Neural cell (in vitro differentiated cells): ENCODE measurements around a stretch of chr15.

DNA sequence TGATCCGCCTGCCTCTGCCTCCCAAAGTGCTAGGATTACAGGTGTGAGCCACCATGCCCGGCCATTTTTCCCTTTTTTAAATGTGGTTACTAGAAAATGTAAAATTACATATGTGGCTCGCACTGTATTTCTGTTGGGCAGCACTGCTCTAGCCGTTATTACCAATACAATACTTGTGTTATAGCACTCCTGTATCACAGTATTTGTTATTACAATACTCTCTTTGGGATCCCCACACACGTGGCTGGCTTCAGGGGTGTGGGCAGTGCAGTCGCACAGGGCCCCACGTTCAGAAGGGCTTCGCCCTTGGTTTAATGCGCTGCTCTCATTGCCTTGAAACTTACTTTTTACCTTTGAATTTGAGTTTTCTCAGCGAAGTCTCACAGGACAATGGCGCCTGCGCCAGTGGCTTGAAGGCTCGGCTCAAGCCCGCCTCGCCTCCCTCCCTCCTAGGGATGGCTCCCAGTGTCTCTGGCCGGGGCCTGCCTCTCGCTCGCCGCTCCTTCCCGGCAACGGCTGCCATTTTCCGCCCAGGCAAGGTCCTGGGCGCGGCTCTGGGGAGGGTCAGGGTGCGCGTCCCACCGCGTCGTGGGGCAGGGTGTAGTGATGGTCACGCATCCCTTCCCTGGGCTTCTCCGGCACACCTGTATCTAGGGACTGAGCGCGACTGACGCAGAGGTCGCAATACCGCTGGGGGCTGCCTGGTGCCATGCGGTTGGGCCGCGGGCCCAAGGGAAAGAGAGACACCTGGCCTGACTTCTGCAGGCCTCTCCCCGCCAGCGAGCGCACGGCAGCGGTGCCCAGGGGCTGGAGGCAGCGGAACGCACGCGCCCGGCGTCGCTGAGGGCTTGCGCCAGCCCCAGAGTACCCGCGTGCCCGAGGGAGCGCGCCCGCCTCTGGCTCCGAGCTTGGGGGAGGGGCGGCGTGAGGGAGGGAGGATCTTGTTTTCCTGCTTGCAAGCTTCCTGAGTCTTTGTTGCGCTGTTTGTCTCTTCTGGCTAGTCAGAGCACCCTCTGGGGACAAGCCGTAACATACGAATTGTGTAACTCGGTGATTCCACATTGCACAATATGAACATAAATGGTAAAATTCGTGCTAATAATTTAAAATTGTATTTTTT is 20.8 kb upstream of the FEM1B start:
- RAMPAGE, long total RNA: no peak

DNA sequence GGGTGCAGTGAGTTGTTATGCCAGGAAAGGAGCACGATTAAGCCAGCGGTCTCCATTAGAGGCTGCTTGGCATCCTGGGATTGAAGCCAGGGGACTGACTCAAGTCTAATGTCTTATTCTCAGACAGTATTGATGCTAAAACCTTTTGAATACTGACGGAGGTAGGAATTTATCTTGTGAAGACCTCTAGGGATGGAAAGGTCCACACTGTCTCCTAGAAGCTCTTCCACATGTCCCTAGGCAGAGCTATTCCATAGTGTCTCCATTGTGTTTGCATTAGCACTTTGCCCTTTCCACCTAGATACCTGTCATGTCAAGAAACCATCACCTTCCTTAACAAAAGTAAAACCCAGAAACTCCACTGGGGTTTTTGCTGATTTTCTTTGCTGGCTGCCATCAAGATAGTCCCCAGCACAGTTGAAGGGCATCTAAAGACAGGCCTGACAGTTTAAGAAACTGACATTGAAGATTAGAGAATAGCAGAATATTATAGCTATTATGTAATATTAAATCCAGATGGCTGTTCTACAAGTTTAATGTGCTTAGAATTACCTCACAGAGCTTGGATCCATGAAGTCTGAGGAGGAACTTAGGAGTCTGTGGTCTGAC is 22.2 kb downstream of the FEM1B start:
- RAMPAGE, long total RNA: no peak

DNA sequence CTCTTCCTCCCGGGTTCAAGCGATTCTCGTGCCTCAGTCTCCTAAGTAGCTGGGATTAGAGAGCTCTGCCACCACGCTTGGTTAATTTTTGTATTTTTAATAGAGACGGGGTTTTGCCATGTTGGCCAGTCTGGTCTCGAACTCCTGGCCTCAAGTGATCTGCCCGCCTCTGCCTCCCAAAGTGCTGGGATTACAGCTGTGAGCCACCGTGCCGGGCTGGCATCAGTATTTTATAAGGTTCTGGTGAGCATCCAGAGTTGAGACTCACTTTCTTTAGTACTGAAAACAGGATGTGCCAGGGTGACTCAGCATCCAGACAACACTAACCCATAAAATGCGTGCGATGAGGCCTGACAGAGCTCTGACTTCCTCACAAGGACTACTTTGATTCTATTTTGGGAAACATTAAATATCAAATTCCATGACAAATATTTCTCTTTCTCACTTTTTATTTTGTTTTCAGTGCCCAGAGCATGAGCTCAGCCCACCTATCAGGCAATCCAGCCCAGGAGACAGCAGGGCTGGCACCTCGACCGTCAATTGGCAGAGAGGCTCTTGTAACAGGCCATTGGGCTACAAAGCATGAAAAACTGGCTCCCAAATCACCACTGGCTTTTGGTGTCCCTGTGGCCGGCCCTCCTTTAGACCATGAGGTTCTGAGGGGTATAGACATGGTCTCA is 74.9 kb downstream of the FEM1B start:
- RAMPAGE, long total RNA: no peak

GRCh38 chr15:68365033-68365774 is 66.8 kb downstream of the ITGA11 start:
- RAMPAGE, long total RNA: no peak

DNA sequence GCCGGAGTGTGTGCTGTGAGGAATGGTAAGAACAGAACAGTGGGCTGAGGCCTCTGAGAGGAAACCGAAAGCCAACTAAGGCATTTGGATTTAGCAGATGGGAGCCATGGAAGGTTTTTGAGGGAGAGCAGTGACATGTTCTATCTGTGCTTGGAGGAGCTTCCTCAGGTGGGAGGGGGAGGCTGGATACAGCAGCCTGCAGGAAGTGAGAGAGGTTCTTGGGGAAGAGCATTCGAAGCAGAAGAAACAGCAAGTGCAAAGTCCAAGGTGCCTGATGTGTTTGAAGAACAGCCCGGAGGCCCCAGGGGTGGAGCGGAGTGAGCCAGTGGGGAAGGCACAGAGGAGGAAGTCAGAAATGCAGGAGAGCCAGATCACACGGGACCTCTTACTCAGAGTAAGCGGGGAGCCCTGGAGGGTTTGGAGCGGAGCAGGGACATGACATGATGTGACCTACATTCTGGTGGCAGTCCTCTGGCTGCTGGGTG is 10.9 kb downstream of the ITGA11 start:
- RAMPAGE, long total RNA: no peak

DNA sequence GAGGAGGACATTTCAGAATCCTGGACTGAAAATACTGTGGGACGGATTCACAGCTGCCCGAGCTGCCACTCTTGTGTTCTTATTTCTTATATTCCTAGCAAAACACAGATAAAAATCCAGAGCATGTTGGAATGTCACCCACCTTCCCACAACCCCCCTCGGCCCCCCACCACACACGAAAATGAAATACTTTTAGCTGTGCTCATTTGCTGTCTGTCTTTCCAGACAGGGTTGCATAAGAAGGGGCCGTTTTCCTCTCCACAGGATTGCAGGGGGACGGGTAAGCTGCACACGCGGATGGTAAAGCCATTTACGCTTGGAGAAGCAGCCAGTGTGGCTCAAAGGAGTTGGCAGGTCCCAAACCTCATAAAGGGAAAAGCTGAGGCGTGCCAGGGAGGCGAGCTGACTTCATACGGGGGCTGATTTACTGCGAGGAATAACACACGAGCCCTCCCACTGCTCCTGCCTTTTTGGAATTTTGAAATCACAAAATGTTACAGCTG is 47.4 kb upstream of the ITGA11 start:
- RAMPAGE, long total RNA: no peak

GRCh38 chr15:68608366-68609180 is 29.8 kb downstream of the CORO2B start:
- RAMPAGE, long total RNA: no peak

GRCh38 chr15:68640672-68641780 is 62.2 kb downstream of the CORO2B start:
- RAMPAGE, long total RNA: no peak

DNA sequence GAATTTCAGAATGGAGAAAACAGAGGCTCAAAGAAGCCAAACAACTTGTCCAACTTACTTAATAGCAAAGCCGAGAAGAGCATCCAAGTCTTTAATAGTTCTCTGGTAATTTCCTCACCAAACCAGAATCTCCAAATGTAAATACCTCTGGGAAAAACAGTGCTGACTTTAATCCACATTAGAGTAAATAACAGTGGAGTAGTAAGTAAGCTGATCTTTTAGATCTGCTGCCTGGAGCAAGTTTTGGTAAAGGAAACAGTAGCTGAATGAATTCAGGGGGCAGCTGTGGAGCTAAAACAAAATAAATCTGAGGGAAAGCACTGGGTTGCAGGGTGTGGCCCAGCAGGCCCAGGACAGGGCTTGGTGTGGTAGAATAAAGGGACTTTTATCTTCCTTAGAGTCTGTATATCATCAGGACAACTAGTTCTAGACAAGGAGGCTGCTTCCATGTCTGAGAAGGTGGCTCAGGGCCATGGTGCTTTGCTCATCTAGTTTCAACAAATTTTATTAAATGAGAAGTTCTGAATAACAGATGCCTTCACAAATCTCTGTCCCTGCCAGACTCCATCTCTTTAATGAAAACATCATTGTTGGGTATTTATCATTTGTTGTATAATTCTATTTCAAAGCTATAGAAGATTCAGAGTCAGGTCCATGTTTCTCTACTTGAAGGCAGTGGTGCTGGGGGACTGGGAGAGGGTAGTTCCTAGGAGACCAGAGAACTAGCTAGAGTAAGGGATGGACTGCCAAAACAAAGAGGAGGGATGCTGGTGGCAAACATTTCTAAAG is 7.6 kb downstream of the ANP32A start:
- RAMPAGE, long total RNA: no peak

GRCh38 chr15:69149758-69150307 is 10.6 kb upstream of the GLCE start:
- RAMPAGE, long total RNA: no peak

GRCh38 chr15:69414512-69415271 is 543 bp downstream of the KIF23 start:
- RAMPAGE, long total RNA: no peak

- RAMPAGE, long total RNA: no peak
These were observed 847 bp downstream of the RPLP1 start for GRCh38 chr15:69453262-69454067.

- RAMPAGE, long total RNA: no peak
These were observed 212.9 kb downstream of the RPLP1 start for GRCh38 chr15:69665379-69666156.

DNA sequence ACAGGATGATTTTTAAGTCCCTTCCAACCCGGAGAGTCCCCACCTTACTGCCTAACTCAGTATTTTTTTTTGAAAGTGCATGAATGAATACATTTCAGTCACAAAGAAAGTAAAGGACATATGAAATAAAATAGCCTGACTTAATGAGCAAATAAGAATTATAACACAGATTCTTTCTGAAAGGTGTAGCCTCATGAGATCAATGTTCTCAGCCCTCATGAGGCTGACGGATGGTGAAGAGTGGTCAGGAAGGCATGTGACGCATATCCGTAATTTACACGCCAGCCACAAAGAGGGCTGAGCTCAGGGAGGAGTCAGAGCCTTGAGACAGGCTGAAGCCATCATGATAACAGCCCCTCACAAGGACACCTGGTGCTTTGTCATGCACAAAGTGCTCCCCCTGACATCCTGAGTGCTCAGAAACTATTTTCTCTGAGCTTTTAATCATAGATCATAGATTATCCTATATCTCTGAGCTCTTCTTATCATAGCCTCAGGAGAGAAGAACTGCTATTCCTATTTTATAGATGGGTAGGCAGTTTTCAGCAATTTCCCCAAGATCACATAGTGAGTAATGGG is 266.9 kb downstream of the RPLP1 start:
- RAMPAGE, long total RNA: no peak

- RAMPAGE, long total RNA: no peak
These were observed 308.0 kb downstream of the RPLP1 start for GRCh38 chr15:69760247-69761291.

DNA sequence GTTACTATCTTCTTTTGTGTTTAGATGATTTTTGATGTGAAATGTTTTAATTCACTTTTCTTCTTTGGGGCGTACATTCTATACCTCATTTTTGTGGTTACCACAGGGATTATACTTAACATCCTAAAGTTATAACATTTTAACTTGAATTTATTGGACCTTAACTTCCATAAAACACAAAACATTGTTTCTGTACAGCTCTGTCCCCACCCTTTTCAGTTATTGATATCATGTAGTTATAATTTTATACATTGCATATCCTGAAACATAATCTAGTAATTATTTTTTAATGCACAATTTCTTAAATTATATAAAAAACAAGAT is 321.1 kb downstream of the TLE3 start:
- RAMPAGE, long total RNA: no peak

- RAMPAGE, long total RNA: no peak
These were observed 74.0 kb downstream of the TLE3 start for GRCh38 chr15:70023606-70024280.

GRCh38 chr15:70043988-70044373 is 53.7 kb downstream of the TLE3 start:
- RAMPAGE, long total RNA: no peak

- RAMPAGE, long total RNA: no peak
These were observed 33.7 kb downstream of the TLE3 start for GRCh38 chr15:70063908-70064569.

GRCh38 chr15:70245189-70245633 is 147.5 kb upstream of the TLE3 start:
- RAMPAGE, long total RNA: no peak